Monocyte (primary cell): ENCODE results near the genes FAM120C, ITIH6, USP51 and AMER1.

DNA sequence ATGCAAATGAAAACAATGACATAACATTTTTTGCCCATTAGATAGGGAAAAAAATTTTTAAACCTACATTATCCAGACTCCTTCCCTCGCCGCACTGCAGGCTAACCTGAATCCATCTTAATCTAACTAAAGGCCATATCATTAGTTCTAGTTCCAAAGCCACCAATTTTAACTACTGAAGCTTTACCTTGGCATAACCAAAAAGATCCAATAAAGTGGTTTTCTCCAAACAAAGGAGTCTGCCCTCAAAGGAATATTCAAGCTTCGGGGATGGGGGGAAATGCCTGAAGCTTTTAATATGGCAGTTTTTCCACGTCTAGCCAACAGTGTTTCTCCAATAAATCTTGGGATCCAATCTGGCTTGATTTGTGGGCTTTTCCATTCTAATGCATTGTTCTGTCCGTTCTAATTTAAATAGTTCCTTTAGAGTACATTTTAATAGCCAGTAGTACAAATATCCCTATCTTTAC is 1.8 kb downstream of the HUWE1 start:
- PRO-cap, 2 experiments: no peak in any of the 2 experiments

- PRO-cap, 2 experiments: no peak in any of the 2 experiments
Observed at GRCh38 chrX:53831936-53832320, 145.4 kb upstream of the HUWE1 start.

- PRO-cap, 2 experiments: no peak in any of the 2 experiments
Observed at GRCh38 chrX:54183113-54183618, at the start of gene FAM120C. FAM120C (minus strand) TSS chrX:54183254.

DNA sequence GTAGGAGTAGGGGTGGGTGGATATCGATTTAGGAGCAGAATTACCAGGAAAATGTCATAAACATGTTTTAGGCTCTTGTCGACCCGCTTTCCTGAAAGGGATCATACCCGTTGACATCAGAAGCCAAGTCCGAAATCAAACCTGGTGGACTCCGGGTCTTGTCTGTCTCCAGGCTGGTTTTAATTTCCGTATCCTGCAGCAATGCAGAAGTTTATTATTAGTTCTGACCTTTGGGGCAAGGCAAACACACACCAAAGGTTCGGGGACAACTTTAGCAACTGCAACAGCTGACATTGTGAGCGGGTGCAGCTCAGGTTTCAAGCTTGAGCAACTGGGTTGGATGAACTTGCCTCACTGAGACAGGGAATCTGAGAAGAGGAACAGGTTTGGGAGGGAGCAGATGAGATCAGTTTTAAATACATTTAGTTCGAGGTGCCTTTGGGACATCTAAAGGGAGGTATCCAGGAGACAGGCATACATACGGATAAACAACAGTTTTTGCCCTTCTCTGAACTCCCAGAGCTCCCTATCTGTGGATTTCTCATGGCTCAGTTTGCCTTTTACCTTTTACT is 110.7 kb downstream of the GNL3L start:
- PRO-cap, 2 experiments: no peak in any of the 2 experiments

DNA sequence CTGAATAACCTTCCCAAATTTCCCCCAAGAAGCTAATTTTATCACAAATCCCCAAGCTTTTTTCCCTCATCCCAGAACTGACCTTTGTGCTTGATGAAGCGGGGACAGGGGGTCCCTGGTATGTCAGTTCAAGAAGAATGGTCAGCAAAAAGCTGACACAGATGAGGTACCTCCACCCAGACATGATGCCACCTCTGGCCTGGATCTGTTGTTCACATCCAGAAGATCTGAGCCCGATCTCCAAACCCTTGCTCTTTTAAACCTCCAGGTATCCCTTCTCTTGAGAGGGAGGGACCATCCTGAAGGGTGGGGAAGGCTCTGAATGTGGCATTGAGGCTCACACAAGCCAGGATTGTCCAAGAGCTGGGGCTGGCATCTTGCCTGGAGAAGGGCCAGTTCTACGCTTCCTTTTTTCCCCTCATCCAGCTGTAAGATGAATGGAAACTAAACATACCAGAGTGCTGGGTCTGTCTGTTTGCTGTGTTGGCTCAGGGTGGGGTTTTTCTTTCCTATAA is at the start of gene ITIH6:
ITIH6 (minus strand) TSS at position 229 of the 515 bp plus-strand sequence.
- PRO-cap, 2 experiments: no peak in any of the 2 experiments

GRCh38 chrX:54814110-54814678 is 6.6 kb downstream of the MAGED2 start:
- PRO-cap, 2 experiments: no peak in any of the 2 experiments

DNA sequence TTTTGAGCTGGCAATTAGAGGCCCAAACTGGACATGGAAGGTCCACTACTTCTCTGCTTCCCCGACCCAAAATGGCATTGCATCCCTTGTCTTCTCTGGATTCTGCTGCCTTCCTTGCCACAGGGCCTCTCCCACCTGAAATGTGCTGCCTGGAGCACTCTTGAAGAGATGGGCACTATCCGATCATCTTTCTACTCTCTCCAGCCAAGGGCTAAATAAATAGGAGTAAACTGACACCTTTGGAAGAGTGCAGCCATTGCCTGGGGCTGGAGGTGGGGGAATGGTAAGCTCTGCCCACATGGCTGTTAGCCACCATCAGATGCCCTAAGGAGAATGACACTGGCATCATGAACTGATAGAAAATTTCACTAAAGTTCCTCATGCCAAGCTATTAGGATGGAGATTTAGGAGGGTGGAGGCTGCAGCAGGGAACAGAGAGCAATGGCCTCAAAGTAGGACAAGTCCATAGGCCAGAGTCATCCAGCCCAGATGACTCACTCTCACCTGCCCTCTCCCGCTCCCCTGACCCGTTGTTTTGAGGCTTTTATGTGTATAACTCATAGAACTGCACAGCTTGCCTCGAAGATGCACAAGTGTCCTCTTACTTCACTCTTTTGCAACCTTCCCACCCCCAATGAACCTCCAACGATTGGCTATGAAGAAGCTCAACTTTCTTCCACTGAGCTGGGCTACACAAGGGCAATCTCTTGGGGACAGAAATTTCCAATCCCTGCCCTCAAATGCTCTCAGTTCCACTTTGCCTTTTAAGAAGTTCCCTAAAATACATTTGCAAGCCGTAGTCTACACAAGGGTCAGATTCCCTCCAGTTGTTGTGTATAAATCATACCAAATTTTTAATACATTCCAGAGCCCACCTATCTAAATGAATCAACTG is 872 bp upstream of the PFKFB1 start:
- PRO-cap, 2 experiments: no peak in any of the 2 experiments

GRCh38 chrX:55161532-55161949 is 556 bp upstream of the FAM104B start:
- PRO-cap, 2 experiments: no peak in any of the 2 experiments

GRCh38 chrX:55327124-55327621 is 62.5 kb upstream of the PAGE3 start:
- PRO-cap, 2 experiments: no peak in any of the 2 experiments

DNA sequence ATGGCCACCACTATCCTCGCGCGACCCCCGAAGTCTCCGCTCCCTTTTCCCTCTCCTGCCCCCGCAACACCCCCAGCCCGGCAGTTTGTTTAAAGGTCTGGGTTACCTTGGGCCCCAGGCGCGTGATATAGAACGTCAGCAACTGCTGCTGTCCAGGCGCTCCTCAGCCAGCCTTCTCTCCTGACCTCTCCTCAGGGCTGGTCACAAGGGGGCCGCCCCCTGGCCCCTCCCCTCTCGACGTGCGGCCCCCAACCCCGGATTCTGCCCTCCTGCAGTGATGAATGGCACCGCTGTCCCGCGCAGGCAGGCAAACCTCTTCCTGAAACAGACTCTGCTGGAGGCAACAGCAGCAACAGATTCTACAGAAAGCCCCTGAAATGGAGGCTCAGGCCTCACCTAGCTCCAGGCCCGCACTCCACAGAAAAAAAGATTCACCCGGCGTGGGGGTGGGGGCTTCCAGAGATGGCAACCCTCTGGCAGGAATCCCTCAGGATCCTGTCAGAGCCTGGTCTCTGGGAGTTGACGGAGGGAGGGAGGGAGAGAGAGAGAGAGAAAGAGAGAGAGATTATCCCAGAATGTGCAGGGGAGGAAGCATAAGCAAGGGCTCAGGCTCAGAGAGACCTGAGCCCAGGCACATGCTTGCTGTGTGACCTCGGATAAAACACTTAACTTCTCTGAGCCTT is at the start of gene USP51:
USP51 (minus strand) TSS at position 179 of the 683 bp plus-strand sequence.
- PRO-cap, 2 experiments: peak in 2 of 2 experiments; most common minus-strand start position 165 of the sequence (in 2)

- PRO-cap, 2 experiments: no peak in any of the 2 experiments
Observed at GRCh38 chrX:56729919-56730453, 943 bp downstream of the NBDY start.

GRCh38 chrX:56782941-56784027 is 54.2 kb downstream of the NBDY start:
- PRO-cap, 2 experiments: no peak in any of the 2 experiments

- PRO-cap, 2 experiments: no peak in any of the 2 experiments
Observed at GRCh38 chrX:56803320-56804016, 74.4 kb downstream of the NBDY start.

- PRO-cap, 2 experiments: no peak in any of the 2 experiments
Observed at GRCh38 chrX:63655444-63655919, 129.5 kb downstream of the ARHGEF9 start.

GRCh38 chrX:63755257-63755720 is 29.7 kb downstream of the ARHGEF9 start:
- PRO-cap, 2 experiments: peak in 1 of 2 experiments; most common plus-strand start chrX:63755352 (in 1)

- PRO-cap, 2 experiments: no peak in any of the 2 experiments
Observed at GRCh38 chrX:64204042-64204576, 1.4 kb downstream of the AMER1 start.

DNA sequence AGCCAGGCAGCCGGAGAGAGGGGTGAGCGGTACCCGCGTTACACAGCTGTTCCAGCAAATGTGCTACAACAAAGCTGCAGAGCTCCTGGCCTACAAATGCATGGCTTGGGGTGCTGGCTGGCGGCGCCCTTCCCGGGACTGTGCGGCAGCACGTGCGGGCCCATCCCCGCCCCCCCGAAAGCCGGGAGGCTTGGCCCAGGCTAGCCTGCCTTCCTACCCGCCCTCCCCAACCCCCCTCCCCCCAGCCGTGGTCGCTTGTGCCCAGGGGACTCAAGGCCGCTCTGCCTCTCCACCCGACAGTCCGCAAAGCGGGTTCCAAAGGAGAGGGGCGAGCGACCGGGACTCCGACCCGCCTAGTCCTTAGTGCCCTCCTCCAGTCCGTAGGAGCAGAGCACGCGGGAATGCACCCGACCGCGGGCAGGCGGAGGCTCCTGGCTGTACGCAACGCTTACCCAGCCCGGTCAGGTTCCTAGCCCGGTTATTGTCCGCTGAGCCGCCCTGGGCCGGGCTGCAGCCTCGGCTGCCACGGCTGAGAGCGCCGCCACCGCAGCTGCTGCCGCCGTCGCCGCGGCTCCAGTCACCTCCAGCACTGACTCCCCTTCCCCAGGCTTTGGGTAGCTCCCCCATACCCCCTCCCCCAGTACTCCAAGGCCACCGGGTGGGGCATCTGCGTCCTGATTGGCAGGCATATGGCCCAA is at the start of gene AMER1:
AMER1 (minus strand) TSS at position 591 of the 698 bp plus-strand sequence.
- PRO-cap, 2 experiments: peak in 2 of 2 experiments; most common plus-strand start position 481 of the sequence (in 1); most common minus-strand start position 591 of the sequence (in 2)

GRCh38 chrX:64928615-64929097 is 47.6 kb downstream of the ZC4H2 start:
- PRO-cap, 2 experiments: no peak in any of the 2 experiments

DNA sequence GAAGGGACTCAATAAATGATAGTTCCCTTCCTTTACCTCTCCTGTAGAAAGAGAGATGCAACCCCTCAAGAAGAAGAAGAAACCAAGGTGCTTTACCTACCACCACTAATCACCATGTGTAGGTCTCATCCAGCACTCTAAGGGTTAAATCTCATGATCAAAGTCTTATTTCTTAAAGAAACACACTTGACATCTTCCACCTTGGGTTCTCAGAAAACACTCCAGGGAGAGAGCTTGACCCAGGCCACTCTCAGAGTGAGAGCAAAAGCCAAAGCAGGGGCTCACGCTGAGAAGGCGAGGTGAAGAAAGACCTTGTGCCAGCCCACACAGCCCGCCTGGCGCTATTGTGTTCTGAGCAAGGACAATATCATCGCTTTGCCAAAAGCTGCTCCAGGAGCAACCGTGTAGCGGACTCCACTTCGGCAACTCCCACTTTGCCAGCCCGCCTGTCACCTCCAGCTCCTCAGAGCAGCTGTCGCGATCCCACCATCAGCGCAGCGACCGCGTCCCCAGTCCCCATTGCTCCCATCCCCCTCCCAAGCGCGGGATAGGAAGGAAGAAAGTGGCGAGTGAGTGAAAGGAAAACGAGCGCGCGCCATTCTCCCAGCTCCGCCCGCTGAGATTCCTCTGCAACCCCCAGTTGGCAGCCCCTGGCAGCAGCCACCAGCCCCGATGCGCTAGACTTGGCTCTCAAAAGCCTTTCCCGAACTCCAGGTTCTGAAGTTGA is 856 bp downstream of the ZC4H2 start:
- PRO-cap, 2 experiments: no peak in any of the 2 experiments

DNA sequence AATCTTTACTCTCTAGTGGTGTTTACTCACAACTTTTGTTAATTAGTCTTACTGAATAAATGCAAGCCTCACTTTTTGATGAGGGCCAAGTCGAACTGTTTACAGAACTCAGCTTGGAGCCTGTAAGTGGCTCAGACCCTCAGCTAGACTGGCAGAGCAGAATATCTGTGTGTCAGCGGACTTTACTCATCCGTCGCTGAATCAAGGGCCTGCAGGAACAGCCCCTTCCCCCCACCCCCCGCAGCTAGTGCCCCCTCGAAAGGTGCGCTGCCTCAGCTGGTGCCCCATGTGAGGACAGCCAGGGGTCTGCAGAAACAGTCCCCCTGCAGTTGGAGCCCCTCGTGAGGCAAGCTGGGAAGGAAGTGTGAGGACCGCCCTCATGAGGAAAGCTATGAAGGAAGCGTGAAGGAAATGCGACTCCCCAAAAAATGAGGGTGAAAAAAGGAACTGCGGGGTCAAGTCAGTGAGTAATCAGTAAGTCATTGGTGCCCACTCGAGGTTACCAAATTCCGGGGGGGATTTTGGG is 161.3 kb downstream of the ZC3H12B start:
- PRO-cap, 2 experiments: no peak in any of the 2 experiments